ENCODE results near the gene CFHR4.

DNA sequence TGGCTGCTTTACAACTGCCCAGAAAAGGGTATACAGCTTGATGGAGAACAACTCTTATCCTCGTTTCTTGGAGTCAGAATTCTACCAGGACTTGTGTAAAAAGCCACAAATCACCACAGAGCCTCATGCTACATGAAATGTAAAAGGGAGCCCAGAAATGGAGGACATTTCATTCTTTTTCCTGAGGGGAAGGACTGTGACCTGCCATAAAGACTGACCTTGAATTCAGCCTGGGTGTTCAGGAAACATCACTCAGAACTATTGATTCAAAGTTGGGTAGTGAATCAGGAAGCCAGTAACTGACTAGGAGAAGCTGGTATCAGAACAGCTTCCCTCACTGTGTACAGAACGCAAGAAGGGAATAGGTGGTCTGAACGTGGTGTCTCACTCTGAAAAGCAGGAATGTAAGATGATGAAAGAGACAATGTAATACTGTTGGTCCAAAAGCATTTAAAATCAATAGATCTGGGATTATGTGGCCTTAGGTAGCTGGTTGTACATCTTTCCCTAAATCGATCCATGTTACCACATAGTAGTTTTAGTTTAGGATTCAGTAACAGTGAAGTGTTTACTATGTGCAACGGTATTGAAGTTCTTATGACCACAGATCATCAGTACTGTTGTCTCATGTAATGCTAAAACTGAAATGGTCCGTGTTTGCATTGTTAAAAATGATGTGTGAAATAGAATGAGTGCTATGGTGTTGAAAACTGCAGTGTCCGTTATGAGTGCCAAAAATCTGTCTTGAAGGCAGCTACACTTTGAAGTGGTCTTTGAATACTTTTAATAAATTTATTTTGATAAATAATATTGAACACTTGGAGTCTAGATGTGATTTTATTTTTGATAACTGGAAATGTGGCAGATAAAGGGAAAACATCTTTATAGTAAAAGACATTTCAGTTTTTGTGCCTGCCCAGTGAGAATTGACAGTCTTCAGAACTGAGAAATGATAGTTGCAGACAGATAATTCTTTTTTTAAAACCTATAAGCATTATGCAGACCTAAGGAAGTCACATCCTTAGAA, 2.9 kb downstream of the RGS2 start:
- PRO-cap, 2 experiments, result no peak in any of the 2 experiments

- PRO-cap, 2 experiments, result no peak in any of the 2 experiments
These were observed 3.9 kb downstream of the RGS2 start for GRCh38 chr1:192812683-192813254.

- PRO-cap, 2 experiments, result no peak in any of the 2 experiments
These were observed 116.0 kb downstream of the UCHL5 start for GRCh38 chr1:192943178-192943512.

DNA sequence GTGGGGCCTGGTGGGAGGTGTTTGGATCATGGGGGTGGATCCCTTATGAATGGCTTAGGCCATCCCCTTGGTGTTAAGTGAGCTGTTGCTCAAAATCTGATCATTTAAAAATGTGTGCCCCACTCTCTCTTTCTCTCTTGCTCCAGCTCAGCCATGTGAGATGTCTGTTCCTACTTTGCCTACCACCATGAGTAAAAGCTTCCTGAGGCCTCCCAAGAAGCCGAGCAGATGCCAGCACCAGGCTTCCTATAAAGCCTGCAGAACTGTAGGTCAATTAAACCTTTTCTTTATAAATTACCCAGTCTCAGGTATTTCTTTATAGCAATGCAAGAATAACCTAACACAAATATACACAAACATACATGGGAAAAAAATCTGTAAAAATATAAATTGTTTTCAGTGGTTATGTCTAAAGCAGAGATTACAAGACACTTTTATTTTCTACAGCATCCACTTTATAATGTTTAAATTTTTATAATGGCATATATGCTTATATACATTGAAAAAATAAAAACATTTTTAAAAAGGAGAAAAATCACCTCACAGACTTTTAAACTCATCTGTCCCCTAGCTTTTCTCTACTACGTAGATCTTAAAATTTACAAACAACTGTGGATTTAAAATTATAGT, 13.7 kb downstream of the UCHL5 start:
- PRO-cap, 2 experiments, result no peak in any of the 2 experiments

DNA sequence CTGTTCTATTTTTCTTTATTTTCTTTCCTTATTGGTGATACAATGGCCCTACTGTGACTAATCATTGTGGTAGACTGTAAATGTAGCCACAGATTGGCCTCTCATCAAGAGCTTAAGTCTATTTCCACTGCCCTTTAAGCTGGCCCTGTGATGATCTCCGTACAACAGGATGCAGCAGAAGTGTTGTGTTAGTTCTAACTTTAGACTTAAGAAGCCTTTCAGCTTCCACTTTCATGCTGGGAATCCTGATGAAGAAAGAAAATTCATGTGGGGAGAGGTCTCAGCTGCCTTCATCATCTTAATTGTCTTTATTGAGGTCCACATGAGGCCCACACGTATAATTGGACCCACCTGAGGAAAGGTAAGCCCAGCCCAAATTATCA, 285.6 kb upstream of the B3GALT2 start:
- PRO-cap, 2 experiments, result no peak in any of the 2 experiments

DNA sequence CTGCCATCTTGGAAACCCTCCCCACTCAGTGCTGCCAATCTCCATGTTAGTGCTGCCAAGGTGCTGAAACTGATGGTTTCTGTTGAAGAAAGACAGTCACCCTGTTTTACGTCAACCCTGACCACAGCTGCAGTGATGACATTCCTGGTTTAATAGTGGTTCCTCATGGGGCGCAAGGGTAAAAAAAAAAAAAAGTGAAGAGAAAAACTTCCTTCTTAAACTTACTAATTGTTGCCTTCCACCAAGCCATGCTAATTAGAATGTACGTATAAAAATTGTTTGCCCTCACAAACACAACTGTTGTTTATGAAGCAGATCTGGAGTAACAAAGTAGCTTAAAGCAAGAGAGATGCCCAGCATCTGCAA, 883.2 kb upstream of the B3GALT2 start:
- PRO-cap, 2 experiments, result no peak in any of the 2 experiments

DNA sequence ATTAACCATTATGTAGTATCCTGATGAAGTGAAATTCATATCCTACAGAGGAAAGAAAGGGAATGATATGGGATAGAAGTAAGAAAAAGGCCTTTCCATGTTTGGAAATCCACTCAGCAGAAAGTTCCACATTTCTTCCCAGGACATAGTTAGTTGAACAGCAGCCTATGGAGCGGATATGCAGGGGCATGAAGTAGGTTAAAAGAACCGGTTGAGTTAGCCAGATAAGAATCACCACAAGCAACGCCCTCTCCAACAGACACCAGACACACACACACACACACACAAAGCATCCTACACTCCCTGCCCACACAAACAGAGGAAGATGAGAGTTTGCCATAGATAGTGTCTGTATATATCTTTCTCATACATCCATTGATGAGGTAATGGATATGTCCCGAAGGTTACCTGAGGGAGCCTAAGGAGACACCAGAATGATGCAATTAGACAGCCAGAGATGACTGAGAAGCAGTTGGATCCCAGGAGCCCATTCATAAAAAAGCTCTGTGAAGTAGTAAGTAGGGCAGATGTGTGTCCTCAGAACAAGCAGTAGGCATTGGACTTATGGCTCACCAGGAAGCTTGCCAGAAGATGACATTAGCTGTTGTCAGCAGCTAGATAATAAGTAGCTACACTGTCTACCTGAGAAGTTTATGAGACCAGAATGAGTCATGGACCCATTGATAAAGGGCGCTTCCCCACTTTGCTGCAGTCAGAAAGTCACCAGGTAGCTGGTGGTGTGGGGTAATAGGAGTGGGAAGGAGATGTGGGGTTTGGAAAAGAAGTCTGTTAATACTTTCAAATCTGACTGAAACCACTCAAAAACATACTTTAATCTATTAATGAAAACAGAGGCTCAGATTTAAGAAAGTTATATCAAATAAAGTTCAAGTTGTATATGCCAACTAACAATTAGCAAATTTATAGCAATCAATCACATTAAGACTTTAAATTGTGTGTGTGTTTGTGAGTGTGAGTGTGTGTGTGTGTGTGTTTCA, 247.0 kb downstream of the KCNT2 start:
- PRO-cap, 2 experiments, result no peak in any of the 2 experiments

DNA sequence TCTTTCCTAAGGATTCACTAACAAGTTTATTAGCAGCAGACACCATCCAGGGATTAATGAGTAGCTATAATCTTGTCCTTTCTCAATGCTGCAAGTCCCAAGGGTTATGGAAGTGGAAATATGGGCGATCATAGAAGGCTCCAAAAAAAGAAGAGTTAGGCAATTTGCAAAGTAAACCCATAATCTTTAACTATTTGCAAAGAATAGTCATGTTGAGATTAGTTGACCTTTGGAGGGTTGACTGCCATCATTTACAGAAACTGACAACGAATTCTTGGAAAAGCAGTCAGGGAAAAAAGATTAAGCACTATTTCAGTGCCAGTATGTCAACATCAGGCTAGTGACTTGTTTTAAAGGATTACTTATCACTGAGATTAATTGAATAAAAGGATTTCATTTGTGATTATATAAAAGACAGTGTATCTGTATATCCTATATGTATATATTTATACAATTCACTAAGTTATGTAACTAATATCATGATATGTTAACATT, 169.8 kb downstream of the KCNT2 start:
- PRO-cap, 2 experiments, result no peak in any of the 2 experiments

- PRO-cap, 2 experiments, result no peak in any of the 2 experiments
These were observed 4.8 kb downstream of the CFH start for GRCh38 chr1:196656348-196657252.

- PRO-cap, 2 experiments, result no peak in any of the 2 experiments
These were observed 7.7 kb downstream of the CFH start for GRCh38 chr1:196659558-196659842.

DNA sequence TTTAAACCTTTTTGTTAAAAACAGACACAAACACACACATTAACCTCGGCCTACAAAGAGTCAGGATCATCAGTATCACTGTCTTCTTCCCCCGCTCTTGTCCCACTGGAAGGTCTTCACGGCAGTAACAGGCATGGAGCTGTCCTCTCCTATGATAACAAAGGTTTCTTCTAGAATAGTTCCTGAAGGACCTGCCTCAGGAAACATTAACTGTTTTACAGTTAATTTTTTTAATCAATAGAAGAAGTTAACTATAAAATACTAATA, 2.9 kb downstream of the CFHR1 start:
- PRO-cap, 2 experiments, result no peak in any of the 2 experiments

- PRO-cap, 2 experiments, result no peak in any of the 2 experiments
These were observed at the start of gene CFHR4 for GRCh38 chr1:196887832-196888359. Gene CFHR4, plus strand, starts transcription at chr1:196888052.

- PRO-cap, 2 experiments, result no peak in any of the 2 experiments
These were observed 1.2 kb upstream of the CFHR5 start for GRCh38 chr1:196976177-196976630.

- PRO-cap, 2 experiments, result peak in 2 of 2 experiments; most common plus-strand start chr1:197146808 (in 2)
These were observed 393 bp upstream of the ASPM start for GRCh38 chr1:197146767-197147357.

DNA sequence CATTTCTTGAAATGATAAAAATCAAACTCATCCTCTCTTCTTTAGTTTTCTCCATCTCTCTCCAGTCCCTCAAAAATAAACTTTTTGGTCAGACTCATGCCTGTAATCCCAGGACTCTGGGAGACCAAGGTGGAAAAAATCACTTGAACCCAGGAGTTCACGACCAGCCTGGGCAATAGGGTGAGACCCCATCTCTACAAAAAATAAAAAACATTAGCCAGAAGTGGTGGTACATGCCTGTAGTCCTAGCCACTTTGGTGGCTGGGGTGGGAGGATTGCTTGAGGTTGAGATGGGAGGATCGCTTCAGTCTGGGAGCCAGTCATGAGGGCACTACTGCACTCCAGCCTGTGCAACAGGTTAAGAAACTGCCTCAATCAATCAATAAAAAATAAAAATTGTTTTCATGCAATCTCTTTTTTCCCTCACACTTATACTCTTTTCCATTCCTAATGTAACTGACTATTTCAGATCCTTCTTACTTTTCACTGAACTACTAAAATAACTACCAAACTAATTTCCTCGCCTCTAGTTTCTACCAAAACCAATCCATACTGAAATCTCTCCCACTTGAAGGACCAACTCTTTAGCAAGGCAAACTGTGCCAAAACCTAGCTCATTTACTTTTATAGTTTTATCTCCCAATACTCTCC, 71.3 kb downstream of the DENND1B start:
- PRO-cap, 2 experiments, result no peak in any of the 2 experiments

GRCh38 chr1:198161529-198162431, 5.0 kb downstream of the NEK7 start:
- PRO-cap, 2 experiments, result no peak in any of the 2 experiments

DNA sequence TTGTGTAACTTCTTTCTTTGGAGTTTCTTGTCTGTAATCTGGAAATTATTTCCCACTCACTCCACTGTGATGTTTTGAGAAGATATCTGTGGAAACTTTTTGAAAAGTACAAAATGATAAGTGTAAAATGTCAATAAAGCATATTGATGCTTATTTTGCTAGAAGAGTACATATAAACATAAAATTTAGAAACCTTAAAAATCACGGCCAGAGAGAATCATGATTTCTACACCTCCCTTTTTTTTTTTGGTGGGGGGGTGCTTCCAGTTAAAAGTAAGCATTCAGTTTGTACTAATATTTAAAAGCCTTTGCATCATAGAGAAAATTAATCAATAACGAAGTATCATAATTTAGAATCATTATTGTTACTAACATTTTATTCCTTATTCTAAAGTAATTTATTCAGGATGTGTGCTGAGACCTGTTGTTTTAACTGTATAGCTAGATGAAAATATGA, 23.2 kb downstream of the NEK7 start:
- PRO-cap, 2 experiments, result no peak in any of the 2 experiments

- PRO-cap, 2 experiments, result no peak in any of the 2 experiments
These were observed 108.4 kb downstream of the NEK7 start for GRCh38 chr1:198265015-198265701.

- PRO-cap, 2 experiments, result no peak in any of the 2 experiments
These were observed 18.6 kb upstream of the PTPRC start for GRCh38 chr1:198620206-198620736.

GRCh38 chr1:198733929-198734639, 95.2 kb downstream of the PTPRC start:
- PRO-cap, 2 experiments, result no peak in any of the 2 experiments